Left lobe of liver (tissue), 1 donor: ENCODE data around the genes GRAMD2A, BBS4 and CD276.

- PRO-cap, result no peak
Observed at GRCh38 chr15:72086372-72086721, 31.6 kb downstream of the MYO9A start.

DNA sequence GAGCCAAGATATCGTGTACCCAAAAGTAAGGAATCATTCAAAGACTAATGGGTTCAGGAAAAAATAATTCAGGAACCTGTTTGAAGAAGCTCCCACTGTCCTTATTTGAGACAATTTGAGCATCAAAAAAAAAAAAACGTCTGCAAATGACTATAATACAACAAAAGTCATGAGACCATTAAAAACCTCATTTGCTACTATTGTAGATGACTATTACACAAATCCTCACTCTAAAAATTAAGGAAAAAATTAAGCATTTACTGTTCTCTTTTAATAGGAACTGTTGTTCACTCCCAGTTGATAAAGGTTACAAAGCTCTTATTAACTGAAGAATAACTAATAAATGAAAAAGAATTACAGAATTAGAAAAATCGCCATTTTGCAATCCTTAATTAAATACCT lies 10.3 kb downstream of the MYO9A start:
- PRO-cap, result no peak

DNA sequence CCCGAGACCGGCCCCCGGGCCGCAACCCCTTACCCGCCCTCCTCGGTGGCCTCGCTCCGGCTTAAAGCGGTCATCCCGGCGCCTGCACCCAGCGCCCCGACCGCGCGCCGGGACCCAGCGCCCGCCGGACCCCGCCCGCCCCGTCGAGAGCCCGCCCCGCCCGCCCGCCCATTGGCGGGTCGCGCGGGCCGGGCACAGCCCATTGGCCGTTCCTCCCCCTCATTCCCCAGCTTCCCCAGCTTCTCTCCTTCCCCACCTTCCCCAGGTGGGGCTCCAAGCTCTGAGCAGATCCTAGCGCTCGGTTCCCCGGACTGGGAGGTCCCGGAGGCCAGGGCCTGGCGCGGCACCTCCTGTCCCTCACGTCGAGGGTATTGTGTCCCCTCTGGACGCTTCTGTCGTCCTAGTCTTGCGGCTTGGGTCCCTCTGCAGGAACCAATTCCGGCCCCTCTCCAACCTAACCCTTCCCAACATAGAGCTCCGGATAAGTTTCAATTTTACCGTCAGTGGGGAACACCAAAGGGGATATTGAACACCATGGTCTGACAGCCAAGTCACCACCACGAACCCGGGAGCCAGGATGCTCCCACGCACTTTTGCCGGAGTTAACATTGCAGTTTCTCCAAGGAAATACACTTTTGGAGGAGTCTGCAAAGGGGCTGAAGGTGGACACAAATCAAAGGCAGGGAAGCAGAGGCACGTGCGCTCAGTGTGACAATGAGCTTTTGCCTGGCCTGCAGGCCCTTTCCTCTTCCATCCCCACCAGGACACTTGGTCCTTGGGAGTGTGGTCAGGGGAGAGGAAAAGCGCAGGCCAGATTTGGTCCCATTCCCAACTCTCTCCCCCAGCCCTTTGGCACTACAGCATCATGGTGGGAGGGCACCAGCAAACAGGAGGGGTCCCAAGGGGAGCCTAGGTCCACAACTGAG lies at the start of gene GRAMD2A:
Gene GRAMD2A, minus strand, starts transcription at position 90 of the 926 bp plus-strand sequence.
- PRO-cap, result no peak

GRCh38 chr15:72210269-72210595 lies 12.6 kb upstream of the GRAMD2A start:
- PRO-cap, result no peak

- PRO-cap, result no peak
Observed at GRCh38 chr15:72237213-72237743, 6.3 kb upstream of the PKM start.

DNA sequence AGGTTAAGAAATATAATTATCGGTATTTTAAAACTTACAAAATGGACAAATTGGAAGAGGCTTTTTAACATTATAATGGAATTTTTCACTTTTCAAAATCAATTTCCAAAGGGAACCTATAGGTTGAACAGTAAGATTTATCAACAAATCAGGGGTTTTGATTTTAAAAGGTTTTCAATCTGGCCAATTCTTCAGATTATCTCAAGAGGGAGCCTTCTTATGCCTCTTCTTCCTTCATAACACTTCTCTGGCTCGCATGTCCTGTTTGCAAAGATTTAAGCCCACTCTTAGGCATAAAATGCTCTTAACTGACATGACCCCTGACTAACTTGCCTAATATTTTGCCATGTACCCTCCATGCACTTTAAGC lies 1.3 kb upstream of the ARIH1 start:
- PRO-cap, result no peak

GRCh38 chr15:72495390-72495530 lies 21.1 kb downstream of the ARIH1 start:
- PRO-cap, result no peak

- PRO-cap, result no peak
Observed at GRCh38 chr15:72529974-72530753, 56.0 kb downstream of the ARIH1 start.

DNA sequence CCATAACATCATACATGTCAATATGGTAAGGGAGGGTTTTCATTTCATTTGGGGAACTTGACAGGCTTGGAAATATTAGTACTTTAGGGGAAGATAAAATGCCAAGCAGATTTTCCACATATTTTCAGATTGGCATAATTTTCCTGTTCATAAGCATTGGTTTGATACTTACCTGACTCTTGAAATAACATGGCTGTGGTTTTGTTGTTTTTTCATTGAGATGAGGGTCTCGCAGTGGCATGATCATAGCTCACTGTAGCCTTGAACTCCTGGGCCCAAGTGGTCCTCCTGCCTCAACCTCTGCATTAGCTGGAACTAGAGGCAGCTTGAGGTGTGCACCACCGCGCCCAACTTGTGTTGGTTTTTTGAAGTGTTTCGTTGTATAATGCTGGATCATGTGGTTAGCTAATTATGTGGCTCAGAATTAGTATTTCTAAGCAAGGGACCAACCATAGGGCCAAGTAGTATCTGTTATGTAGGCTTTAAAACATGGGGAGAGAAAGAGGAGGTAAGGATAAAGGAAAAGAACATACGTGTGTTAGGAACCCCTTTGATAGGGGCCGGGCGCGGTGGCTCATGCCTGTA lies 78.7 kb upstream of the GOLGA6B start:
- PRO-cap, result no peak

GRCh38 chr15:72585236-72585770 lies 69.2 kb upstream of the GOLGA6B start:
- PRO-cap, result no peak

DNA sequence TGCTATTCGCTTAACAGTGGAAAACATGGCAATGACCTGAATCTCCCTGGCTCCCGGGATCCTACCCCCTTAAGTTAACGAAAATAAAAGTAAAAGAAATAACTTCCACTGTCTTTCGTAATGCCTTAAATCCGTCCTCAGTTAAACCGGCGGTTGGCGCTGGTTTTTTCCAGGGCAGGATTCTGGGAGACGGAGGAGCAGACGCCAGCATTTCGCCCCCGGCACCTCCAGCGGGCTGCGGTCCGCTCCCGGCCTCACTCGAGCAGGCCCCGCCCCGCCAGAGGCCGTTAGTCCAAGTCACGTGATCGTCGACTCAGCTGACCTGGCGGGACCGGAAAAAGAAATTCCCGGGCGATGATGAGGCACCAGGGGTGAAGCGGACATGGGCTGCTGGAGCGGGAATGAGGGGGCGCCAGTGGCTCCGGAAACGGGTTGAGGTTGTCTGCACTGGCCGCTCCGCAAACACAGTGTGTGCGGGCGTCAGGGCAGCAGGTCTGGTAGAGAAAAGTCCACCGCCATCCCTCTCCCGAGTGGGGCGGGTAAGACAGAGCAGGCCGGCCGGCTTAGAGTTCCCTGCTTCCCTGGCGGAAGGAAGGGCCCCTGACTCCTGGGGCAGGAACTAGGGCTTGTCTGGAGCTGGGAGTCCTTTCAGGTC lies 17.7 kb upstream of the GOLGA6B start:
- PRO-cap, result no peak

- PRO-cap, result bidirectional peak, plus-strand start at chr15:72686207, minus-strand start at chr15:72686052; bidirectional peak, plus-strand start at chr15:72686426, minus-strand start at chr15:72686286
Observed at GRCh38 chr15:72685973-72686887, at the start of gene BBS4. Gene BBS4, plus strand, starts transcription at chr15:72686207.

DNA sequence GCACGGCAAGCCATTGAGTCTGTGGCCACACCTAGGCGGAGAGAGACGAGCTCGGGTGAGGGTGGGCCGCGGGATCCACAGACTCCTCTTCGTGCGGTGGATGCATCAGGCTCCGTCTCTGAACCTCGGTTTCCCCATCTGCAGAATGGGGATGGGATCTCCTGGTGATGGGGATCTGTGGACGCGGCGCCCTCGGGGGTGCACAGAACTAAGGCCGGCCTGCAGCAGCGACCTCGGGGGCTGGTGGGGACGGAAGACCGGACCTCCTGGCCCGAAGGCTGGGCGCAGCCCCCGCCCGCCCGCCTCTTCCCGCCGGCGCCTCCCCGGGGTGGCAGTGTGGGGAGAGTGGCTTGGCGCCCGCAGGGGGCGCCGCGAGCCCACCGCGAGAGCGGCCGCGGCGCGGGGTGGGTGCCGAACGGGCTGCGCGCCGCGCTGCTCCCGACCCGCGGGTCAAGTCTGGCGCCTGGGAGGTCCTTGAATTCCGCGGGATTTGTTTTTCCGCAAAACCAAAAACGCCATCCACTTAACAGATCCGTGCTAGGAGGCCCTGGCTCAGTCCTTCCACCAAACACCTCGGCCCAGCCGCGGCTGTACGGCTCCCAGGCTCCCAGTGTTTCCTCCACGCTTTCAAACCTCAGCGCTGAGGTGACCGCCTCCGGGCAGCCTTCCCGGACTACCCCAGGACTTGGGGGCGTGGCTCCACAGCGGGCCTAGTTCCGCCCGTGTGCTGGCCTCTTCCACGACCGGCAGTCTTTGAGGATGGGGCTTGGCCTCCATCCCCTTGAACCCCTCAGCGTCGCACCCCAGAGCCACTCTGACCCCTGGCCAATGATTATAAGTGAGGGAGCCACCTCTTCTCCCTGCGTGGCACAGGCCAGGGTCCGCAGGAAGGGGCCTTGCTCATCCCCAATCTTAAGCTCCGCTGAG lies 13.3 kb upstream of the ADPGK start:
- PRO-cap, result no peak

GRCh38 chr15:73019286-73019593 lies 33.0 kb upstream of the NEO1 start:
- PRO-cap, result no peak

DNA sequence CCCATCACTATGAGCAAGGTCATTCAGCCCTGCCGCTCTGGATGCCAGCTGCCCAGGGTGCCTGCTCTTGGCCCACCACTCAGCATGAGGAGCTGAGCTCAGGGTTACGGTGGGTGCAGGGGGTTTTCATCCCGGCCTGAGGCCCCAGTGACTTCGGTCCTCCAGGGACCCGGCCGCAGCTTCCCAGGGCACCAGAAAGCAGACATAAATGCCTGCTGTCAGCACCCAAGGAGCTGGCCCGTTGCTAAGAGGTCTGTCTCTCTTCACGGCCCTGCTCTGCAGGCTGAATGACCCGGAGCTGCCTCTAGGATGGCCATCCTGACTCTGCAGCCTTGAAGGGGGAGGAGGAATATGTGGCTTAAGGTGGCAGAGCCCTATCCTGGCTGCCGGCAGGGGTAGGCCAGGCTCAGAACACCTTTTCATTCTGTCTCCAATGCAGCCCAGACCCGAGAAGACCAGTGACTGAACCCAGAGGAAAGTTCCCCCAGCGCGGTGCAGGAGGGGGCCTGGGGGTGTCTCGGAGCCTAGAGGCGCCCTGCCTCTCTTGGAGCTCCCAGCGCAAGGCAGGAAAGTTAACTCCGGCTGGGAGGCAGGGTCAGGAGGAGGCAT lies 1.8 kb downstream of the HCN4 start:
- PRO-cap, result no peak

GRCh38 chr15:73369181-73369867 lies 566 bp upstream of the HCN4 start:
- PRO-cap, result no peak

DNA sequence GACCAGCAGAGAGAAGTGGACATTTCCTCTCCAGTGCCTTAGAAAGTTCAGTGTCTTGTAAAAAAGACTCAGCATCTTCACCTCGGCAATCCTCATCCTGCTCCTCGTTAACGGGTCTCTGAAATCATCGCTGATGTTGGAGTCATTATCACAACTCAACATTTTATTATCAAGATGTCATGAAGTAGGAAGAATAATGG lies 61.3 kb downstream of the NPTN start:
- PRO-cap, result no peak

GRCh38 chr15:73609954-73610461 lies 23.2 kb downstream of the NPTN start:
- PRO-cap, result no peak

- PRO-cap, result unidirectional peak, plus-strand start at chr15:73683882; unidirectional peak, plus-strand start at chr15:73684278; unidirectional peak, plus-strand start at chr15:73684358; unidirectional peak, plus-strand start at chr15:73684444
Observed at GRCh38 chr15:73683692-73684643, at the start of gene CD276. Gene CD276, plus strand, starts transcription at chr15:73684383.

DNA sequence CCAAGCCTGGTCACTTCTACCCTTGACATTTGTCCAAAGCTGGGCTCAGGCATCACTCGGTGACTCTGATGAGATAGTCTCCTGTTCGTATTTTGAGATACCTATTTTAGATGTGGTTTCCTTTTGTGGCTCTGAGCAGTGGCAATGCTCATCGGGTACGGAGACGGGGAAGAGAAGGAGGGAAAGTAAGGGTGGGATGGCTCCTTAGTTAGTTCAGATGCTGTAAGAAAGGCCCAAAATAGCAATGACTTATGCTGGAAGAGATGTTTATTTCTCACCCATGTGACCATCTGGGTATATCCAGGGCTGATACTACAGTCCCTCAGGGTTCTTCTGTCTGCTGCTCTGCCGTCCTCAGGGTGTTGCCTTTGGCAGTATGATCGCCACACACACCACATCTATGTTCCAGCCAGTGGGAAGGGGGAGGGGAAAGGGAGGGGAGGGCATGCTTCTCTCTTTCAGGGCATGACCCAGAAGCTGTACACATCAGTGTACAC lies 10.1 kb downstream of the CD276 start:
- PRO-cap, result no peak